Peritoneum (tissue), 1 donor: ENCODE data around the genes C17orf58, KPNA2 and AMZ2.

DNA sequence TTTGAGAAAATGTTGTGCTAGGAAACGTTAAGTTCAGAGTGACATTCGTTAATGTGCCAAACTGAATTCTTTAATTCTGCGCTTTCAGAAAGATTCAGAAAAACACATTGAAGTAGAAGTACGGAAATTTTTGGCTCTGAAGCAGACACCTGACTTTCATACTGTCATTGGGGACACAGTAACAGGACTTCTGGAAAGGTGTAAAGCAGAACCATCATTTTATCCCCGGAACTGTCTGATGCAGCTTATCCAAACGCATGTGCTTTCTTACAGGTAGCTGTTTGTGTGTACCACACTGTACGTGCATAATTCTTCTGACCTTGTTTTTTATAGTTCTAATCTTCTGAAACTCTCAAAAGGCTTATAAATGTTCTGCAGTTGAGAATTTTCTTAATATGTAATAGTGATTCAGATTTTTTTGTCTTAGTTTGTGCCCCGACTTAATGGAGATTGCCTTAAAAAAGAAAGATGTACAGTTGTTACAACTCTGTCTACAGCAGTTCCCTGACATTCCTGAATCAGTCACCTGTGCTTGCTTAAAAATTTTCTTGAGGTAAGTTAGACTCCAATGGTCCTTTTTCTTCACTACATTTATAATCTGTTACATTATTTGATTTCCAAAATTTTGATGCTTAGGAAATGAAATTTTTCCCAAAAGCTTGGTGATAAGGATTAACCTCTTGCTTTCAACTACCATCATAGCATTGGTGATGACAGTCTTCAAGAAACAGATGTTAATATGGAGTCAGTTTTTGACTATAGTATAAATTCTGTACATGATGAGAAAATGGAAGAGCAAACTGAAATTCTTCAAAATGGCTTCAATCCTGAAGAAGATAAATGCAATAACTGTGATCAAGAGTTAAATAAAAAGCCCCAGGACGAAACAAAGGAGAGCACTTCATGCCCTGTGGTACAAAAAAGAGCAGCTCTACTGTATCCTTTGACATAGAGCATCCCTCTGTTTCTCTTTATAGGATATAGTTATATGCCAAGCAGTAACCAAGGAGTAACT, 20.0 kb downstream of the NOL11 start:
- PRO-cap = no peak

GRCh38 chr17:67912518-67913047, 83.7 kb downstream of the C17orf58 start:
- PRO-cap = no peak

GRCh38 chr17:67945344-67946299, 50.6 kb downstream of the C17orf58 start:
- PRO-cap = no peak

- PRO-cap = no peak
Measured at GRCh38 chr17:67995532-67995893, 756 bp downstream of the C17orf58 start.

GRCh38 chr17:67995894-67996645, at the start of gene C17orf58:
Gene C17orf58, minus strand, starts transcription at chr17:67996469.
- PRO-cap = no peak

DNA sequence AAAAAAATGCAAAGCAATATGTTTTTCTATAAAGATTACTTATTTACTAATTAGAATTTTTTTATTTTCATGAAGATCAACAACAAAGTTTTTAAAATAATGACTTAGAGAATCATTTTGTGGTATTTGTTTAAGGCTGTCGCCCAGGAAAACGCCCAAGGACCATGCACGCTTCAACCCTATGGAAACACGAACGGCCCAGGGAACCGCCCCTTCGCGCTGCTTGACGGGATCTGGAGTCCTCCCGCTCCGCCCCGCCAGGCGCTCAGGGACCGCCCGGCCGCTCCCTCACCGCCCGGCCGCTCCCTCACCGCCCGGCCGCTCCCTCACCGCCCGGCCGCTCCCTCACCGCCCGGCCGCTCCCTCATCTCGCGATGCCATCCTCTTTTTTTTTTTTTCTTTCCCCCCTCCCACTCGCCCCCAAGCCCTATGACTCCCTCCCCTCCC, 332 bp upstream of the KPNA2 start:
- PRO-cap = bidirectional peak, plus-strand start outside the sequence, minus-strand start at position 262 of the sequence

- PRO-cap = bidirectional peak, plus-strand start at chr17:68035708, minus-strand start at chr17:68035441
Measured at GRCh38 chr17:68035627-68036722, at the start of gene KPNA2. Gene KPNA2, plus strand, starts transcription at chr17:68035735.

DNA sequence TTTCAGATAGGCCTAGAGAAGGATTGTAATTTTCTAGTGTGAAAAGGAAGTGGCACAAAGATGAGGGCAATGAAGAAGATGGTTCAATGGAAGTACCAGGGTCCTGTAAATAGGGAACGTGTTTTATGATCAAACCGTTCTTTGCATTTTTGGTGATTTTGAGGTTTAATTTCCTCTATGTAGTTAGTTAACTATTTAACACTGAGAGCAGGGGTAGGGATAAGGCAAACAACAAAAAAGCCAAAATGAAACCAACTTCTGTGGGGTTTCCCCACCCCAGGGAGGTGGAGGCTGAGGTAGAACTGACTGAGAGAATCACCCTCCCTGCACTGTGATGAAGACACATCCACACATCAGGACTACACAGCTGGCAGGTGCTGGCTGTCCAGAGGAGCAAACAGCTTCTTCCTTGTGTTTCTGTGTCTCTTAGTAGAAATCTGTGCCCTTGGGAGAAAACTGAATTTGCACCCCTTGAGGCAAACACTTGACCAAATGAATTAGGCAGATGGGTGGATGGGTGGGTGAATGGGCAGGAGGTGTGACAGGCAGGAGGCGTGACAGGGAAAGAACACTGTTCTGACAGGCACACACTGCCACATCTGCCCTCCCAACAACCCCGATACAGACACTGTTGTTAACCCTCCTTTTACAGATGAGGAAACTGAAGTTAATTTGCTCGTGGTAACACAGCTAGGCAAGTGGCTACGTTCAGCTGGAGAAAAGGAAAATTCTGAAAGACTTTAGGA, 63.0 kb upstream of the AMZ2 start:
- PRO-cap = no peak

DNA sequence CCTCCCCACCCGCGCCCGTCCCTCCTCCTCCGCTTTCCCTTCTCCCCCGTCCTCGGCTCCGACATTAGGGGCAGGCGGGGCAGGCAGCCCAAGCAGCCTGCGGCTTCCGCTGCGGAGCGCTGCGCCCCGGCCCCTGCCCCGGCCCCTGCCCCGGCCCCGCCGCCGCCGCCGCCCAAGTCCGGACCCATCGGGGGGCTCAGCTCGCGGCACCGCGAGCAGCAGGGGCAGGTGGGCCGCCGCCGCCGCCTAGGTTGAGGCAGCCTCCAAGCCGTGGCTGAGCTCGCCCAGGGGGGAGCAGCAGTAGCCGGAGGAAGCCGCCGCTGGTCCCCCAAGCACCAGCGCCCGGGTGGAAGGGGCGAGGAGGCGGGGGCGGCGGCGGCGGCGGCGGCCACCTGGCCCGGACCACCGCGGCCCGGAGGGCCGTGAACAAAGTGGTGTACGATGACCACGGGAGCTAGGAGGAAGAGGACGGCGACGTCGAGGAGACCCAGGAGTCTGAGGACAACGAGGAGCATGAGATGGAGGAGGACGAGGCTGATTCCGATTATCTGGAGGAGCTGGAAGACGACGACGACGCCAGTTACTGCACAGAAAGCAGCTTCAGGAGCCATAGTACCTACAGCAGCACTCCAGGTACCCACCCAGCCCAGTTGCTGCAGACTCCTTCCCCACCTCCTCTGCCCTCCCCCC, 42.1 kb upstream of the AMZ2 start:
- PRO-cap = no peak

DNA sequence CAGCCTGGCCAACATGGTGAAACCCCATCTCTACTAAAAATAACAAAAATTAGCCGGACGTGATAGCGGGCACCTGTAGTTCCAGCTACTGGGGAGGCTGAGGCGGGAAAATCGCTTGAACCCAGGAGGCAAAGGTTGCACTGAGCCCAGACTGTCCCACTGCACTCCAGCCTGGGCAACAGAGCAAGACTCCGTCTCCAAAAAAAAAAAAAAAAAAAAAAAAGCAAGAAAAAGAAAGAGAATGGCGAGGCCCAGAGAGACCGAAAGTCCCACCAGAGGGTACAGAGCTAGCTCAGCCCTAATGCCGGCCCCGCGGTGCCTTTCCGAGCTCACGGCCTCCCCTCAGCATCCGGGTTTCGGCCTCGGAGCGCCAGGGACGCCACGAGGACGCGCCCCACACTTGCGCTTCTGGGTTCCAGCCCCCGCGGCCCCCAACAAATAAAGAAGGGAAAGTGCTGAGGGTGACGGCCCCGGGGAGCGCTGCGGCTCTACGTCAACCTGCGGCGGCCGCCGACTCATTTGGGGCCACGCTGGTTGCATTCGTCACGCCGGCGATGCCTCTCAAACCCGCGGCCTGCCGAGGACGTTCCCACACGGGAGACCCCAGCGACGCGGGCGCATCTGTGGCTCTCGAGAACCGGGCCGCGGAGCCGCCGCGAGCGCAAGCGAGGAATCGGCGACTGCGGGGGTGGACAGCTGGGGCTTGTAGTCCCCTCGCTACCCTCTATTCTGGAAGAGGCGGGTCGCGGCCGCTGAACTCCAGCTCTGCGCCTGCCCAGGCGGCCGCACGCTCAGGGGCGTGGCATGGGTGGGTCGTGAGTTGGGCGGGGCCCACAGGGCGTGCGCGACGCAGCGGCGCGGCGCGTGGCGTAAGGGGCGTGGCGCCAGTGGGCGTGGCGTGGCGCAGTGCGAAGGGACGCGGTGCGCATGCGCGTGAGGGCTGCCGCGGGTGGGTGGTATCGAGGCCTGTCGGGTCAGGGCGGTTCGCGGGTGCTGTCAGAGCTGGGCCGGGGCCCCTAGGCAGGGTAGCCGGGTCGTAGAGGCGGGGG, at the start of gene AMZ2:
TSS of gene AMZ2 (plus strand) at position 906 of the 1,049 bp plus-strand sequence.
- PRO-cap = no peak

GRCh38 chr17:68248886-68249200, 1.0 kb downstream of the AMZ2 start:
- PRO-cap = no peak

- PRO-cap = no peak
Measured at GRCh38 chr17:68318238-68318990, 27.1 kb downstream of the ARSG start.

- PRO-cap = no peak
Measured at GRCh38 chr17:68437882-68438569, 19.3 kb downstream of the WIPI1 start.

GRCh38 chr17:68454081-68454755, 3.1 kb downstream of the WIPI1 start:
- PRO-cap = no peak

GRCh38 chr17:68456262-68457013, 858 bp downstream of the WIPI1 start:
- PRO-cap = bidirectional peak, plus-strand start at chr17:68456913, minus-strand start at chr17:68456791

DNA sequence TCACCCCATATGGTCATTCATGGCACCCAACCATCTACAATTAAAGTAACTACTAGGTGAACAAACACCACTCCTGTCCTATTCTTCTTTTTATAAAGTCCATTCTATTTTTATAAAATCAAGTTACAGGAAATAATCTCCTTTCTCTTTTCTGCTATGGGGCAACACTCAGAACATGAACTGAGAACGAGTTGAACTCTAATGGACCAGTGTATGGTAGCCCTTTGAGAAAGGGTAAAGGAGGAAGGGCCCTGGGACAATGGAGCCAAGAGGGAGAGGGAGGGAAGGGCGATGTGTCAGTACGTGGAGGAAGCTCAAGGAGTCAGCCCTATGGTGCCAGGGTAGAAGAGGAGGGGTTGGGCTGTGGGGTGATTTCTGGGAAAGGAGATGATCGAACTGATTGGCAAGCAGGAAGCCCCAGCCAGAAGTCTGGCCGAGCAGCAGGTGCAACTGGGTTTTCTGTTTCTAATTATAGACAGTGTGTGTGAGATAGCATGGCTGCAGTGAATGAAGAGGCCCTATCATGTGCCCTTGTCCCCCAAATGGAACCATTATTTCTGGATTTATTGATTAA, 4.3 kb upstream of the WIPI1 start:
- PRO-cap = no peak

DNA sequence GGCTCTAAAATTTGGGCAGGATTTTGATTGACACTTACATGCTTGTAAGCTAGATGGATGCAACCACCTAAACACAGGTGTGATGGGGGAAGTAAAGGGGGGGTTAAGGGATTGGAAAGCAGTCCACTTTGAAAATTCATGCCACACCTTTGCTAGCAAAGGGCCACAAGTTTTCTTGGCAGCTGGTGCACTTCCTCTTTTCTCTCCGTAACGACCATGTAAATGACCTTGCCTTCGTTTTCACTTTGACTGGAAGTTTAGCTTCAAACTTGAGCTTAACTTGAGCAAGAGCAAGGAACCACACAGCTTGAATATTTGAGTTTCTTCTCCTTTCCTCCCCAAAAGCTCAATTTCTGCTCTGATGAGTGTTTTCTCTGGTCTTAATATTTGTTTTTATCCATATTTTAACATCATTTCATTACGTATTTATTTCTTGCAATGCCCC, 14.2 kb upstream of the PRKAR1A start:
- PRO-cap = no peak

DNA sequence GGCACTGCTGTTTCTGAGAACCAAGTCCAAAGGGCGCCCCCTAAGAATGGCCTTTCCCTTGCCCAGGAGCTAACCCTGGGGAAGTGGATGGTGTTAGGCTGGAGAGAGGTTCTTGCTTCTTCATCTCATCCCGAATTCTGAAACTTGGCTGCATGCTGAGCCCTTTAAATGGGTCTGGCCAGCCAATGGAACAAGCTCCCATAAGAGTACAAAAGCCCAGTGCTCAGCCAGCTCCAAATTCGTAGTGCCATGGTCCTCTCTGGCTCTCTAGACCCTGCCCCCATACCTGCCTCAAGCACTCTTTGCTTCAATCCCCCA, 25.3 kb downstream of the FAM20A start:
- PRO-cap = no peak

DNA sequence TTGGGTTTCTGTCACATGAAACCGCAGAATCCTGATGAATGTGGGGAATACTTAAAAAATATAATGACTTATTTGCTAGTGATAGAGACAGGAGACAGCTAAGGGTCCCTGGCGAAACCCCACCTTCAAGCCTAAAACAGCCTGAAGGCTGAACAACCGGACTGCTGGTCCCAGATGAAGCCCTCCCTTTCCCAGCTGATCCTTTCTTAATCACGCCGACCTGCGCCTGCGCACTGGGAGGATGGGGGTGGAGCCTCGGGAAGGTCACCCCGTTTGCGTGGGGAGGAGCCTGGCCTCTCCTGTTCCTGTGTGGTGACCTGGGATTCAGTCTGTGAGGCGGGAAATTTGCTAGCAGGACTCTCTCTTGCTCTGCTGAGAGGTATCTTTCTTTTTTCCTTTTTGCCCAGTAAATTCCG, 9.7 kb downstream of the FAM20A start:
- PRO-cap = no peak

DNA sequence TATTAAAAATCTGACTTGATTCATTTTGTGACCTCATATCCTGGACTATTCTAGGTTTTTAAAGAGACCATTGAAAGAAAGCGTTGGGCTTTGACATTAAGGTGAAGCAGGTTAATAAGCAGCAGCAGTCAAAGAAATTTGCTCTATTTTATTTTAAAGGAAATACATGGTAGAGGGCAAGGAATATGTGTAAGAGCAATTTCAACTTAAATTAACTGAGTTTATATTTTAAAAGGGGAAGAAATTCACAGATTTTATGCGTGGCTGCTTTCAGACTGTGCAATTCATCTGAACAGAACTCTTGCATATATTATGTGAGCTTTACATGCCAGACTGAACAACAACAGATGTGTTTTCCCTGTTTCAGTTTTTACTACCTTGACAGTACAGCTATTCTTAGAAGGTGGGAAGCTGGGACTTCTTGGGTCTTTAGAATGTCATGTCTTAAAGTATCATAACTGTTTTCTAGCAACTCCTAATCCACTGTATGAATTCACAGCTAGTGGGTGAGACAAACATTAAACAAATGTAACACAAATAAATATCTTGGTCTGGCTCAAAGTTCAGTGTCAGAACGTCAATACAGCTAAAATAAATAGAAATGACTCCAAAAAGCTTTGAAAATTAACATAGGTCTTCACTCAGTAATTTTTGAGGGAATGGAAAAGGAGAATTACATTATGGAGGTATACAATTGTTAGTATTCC, 10.5 kb upstream of the FAM20A start:
- PRO-cap = no peak